Bronchus (tissue), 1 donor: ENCODE measurements around the genes COA5 and C2orf15.

DNA sequence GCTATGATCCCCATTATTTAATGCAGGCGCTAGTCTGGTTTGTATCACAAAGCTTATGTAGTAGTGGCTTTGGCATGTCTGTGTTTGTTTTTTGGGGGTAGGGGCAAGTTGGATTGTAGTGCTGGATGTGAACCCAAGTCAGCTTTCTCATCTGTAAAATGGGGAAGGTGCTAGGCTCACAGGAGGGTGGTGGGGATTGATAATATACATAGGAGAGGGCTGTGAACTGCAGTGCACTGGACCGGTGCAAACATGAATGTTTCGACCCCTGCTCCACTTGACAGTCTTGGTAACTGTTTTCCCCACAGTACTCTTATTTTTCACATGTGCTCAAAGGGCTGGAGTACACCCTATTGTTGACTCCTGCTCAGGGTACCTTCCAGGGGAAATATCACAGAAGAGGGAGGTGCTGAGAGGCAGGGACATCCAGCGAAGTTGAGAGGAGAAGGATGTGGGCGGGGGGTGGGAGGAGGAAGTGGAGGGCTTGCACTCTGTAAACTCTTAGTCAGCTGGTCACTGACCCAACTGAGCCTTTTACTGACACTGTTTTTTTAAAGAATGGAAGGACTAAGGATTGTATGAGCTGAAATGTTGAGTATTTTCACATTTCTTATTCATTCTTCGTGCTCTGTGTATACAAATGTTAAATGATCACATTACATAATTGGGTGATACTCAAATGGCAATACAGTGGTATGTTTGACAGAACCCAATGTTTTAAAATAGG, 9.8 kb downstream of the INPP4A start:
- PRO-cap, result no peak

DNA sequence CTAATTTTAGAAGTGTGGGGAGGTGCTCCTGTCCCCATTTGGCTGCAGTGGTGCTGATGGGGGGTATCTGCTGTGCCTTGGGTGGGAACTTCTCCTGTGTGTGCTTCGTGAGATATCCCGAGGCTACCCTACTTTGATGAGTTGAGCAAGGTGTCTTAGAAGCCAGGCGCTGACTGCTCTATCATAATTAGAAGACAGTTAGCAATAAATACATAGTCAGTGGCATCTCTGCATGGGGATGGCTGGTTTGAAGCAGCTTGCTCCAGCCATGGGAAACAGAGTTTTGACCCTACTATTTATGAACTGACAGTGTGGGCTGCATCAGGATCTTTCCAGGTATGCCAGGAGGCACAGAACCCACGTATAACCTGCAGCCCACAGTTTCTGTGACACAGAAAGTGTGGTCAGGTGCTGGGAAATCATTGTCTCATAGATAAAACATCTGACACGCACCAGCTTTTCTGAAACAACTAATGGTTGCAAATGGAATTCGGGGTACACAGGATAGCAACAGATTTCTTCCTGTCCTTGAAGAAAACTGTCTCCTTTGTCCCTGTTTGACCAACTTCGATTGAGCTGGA, 34.7 kb downstream of the INPP4A start:
- PRO-cap, result no peak

DNA sequence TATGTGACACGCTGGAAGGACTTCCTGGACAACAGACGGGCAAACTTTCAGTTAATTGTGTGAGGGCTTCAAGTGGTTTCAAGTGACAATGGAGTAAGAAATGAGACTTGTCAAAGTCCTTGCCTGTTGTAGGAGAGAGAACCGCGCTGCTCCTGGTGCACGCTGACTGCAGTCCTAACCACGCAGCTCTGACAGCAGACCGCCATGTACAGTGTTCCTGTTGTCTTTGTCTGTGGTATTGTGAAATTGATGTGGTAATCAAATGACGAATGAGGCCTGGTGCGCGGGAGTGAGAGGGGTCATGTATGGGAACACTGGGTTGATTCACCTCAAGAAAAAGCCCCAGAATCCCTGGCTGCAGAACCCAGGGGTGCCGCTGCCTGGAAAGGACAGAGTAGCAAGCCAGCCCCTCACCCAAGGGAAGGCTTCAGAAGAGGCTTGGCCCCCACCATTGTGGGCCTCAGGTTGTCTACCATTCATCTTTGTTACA, 64.0 kb downstream of the INPP4A start:
- PRO-cap, result bidirectional peak, plus-strand start at position 360 of the sequence, minus-strand start at position 190 of the sequence

- PRO-cap, result no peak
Observed at GRCh38 chr2:98546809-98547858, 61.2 kb downstream of the COA5 start.

DNA sequence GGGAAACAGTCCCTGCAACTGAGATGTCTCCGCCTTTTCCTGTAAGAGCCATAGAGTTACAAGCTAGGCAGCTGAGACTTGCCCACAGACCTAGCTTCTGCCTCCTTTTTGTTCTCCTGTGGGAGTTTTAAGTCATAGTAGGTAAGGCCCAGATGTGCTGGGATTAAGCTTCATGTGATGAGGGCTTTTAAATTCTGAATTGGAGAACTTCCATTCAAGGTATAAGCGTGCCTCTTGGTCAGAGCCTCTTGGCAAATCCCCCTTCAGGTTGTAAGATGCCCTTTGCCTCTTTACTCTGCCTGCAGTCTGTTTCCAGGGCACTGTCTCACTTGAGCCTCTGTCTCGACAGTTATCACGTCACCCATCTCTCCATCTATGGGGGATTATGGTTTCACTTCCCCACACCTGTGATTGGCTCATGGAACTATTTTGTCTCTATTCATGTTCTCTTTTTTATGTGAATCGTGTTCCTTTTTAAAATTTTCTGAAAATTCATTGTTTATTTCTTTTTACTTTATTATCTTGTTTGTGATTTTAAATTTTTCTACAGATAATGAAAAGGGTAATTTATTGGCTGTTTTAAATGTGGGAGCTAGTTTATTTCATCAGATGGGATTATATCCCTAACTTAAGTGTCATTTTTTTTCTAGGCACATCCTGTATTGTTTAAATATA, 51.7 kb downstream of the COA5 start:
- PRO-cap, result no peak

DNA sequence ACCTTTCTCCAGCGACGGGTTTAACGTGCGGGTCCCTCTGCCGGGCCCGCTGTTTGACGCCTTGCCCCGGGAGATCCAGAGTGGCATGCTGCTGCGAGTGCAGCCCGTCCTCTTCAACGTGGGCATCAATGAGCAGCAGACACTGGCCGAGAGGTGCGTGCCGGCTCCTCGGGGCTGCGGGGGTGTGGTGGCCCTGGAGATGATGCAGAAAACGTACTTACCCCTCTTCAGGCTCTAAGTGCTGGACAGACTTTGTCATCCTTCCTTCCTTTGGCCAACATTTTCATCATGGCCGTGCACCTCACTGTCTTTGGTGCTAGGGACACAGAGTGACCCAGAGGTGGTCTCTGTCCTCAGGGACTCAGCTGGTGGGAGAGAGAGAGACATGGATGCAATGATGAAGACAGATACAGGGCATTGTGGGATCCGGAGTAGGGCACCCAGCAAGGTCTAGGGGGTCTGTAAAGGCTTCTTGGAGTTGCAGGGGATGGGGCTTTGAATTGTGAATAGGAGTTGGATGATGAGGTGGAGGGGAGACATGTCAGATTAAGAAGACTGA, 42.2 kb downstream of the COA5 start:
- PRO-cap, result no peak

GRCh38 chr2:98592661-98593473, 15.4 kb downstream of the COA5 start:
- PRO-cap, result no peak

DNA sequence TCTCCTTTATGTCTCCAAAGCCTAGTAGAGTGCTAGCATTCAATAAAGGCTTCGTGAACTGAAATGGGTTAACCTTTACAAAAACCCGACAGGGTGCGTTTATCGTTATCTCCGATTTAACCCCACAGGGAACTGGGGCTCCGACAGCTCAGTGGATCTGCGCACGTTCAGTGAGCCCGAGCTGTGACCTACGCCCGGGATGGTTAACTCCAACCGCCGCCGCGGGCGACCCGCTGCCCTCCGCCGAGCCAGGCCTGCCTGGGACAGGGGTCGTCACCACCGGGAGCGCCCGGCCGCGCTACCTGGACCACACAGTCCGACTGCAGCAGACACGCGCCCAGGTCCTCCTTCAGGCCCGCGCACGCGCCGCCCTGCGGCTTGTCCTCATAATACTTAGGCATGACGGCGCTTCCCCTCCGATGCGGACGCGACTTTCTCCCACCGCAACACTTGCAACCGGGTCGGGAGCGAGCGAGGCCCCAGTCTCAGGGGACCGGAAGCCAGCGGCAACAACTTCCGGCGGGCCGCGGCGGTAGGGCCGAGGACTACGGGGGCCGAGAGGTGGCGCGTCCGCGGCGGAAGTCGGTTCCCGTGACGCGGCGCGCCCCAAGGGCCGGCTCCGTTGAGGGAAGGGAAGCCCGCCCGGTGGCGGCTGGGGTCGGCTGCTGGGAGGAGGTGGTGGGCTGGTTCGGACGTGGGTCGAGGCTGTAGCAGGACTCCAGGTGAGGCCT, at the start of gene COA5:
TSS of gene COA5 (minus strand) at position 508 of the 731 bp plus-strand sequence.
- PRO-cap, result bidirectional peak, plus-strand start at position 622 of the sequence, minus-strand start at position 511 of the sequence

DNA sequence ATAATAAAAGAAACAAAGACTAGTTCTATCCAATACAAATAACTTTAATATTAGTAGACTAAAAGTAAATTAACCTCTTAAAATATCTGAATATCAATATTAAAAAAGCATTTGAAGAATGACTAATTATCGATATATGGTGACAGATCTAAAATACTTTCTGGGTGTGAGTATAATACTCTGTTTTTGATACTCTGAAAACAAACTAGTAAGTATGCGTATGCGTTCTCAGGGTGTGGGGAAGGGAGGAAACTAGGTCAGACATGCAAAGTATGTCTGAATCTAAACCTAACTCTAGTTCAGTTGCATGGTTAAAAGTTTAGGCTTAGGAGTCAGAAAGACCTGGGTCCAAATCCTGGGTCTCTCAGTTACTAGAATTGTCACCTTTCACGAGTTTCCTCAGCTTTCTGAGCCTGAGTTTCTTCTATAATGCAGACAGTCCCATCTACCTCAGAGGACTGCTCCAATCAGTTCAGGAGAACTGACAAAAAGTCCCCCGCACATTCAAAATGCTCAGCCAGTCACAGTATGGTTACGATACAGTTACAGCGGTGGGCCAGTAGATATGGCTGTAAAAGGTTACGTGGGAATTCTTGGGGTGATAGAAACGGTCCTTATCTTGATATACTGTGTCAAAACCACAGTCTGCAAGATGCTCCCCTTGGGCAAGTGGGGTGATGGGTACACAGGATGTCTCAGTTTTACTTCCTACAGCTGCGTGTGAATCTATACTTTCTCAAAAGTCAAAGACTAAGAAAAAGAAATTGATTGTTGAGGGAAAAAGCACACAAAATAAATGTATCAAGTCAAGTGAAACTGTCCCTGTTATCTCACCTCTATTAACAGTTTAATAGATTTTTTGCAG, 29.2 kb downstream of the UNC50 start:
- PRO-cap, result no peak

DNA sequence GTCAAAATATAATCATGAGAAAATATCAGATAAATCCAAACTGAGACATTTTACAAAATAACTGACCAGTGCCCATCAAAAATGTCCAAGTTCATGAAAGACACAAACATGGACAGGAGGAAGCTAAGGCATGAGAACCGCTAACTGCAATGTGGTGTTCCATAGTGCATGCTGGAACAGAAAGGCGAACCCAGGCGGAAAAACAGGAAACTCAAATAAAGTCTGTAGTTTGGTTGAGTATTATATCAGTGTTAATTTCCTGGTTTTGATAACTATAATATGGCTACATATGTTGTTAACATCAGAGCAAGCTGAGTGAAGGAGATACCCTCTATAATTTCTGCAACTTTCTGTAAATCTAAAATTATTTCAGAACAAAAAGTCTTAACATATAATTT, 53.5 kb downstream of the UNC50 start:
- PRO-cap, result no peak

- PRO-cap, result no peak
Observed at GRCh38 chr2:98670736-98671937, 59.8 kb downstream of the MGAT4A start.

GRCh38 chr2:98749116-98749632, 18.2 kb upstream of the MGAT4A start:
- PRO-cap, result no peak

- PRO-cap, result bidirectional peak, plus-strand start at chr2:98870241, minus-strand start at chr2:98870025
Observed at GRCh38 chr2:98869828-98870307, 66.2 kb downstream of the CRACDL start.

- PRO-cap, result no peak
Observed at GRCh38 chr2:98898152-98898605, 37.8 kb downstream of the CRACDL start.

DNA sequence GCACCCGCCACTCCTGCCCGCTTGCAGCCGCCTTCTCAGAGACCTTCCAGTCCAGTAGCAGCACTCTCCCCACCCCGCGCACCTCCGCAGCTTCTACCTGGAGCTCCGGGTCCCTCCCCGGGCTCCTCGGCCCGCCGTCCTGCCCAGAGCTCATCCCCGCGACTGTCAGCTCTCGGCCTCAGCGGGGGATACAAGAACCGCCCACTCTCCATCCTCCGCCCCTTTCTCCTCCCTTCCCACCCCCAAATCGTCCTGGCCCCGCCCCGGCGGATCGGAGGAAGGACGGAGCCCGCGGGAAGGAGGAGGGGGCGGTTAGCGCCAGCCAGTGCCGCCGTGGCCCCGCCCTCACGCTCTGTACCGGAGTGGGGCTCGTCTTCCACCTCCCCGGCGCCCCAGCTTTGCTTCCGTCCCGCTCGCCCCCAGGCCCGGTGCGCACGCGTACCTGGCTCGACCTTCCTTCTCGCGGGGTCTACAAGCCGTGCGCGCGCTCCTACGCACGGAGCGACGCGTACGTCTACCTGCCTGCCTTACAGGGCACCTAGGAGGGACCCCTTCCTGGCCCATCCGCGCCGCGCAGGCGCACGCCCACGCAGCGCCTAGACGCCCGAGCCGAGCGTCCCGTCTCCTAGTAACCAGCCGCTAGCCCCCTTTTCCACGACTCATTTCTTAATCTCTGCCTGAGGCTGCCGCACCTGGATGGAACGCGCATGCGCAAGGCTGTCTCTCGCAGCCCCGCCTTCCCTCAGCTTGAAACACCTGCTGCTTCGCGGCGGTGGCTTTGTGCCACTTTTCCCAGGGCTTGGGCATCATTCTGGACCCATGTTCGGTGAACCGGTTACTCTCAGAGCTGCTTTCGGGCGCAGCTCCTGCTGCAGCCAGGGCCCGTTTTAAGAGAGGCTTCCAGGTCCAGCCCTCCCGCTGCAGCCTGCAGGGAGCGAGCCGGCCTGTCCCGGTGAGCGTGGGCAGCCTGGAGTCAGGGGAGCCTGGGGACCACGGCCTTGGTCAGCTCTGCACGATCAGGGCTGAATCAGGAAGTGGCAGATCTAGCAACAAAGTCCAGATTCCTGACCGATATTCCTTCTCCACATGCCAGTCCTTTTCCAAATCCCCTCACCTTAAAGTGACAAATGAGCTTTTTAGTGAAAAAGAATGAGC, at the start of gene C2orf15:
TSS of gene C2orf15 (plus strand) at position 722 of the 1,155 bp plus-strand sequence.
- PRO-cap, result bidirectional peak, plus-strand start at position 261 of the sequence, minus-strand start at position 164 of the sequence; bidirectional peak, plus-strand start at position 727 of the sequence, minus-strand start at position 577 of the sequence

DNA sequence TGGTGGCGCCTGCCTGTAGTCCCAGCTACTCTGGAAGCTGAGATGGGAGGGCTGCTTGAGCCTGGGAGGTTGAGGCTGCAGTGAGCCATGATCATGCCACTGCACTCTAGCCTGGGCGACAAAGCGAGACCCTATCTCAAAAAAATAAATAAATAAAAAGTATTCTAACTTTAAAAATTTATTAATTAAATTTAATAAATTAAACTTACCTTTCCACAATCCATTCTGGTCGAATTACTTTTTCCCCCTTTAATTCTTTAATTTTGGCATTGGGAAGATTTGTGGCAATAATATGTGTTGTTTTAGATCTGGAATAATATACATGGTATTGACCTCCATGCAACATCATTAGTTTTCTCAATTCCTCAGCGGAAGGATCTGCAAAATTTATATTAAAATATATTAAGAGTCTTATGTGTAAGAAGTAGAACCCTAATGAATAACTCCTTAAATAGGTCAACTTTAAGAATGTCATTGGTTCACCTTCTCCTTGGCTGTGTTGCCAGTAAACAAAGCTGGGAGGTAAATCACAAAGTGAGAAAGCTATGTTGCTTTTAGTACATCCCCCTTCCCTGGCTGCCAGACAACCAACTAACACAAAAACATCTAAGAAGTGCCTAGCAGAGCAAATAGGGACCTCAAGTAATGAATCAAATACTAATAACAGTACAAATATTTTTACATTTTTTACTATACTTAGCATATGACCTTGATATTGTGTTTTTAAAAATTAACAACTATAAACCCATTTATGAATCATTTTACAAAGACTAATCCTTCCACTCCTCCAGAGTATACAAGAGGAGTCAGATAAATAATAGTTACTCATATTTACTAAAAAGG, 40.5 kb downstream of the REV1 start:
- PRO-cap, result no peak

DNA sequence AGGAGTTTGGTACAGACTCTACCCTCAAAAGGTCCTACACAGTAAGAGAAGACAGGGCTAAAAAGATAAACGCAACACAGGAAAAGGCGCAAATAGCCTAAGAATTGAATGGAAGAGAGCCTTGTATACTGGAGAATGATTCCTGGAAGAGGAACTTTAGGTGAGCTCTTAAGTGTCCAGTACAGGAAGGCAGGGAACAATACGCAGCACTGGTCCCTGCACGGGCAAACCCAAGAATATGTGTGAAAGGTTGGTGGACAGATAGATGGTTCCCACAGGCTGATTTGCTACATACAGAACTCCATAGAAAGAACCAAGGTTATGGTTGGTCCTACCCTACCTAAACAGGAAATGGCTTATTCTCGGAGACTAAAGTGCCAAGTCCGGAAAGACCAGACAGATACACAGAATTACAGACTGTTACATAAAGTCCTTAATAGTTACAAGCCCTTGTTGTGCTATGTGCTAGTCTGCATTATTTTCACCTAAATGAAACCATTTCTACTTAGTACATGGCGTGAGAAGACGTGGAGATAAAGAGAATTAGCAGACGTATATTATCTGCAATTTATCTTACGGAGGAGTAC, 1.3 kb downstream of the REV1 start:
- PRO-cap, result unidirectional peak, plus-strand start at position 199 of the sequence

- PRO-cap, result no peak
Observed at GRCh38 chr2:100013760-100014296, 128.6 kb downstream of the AFF3 start.

DNA sequence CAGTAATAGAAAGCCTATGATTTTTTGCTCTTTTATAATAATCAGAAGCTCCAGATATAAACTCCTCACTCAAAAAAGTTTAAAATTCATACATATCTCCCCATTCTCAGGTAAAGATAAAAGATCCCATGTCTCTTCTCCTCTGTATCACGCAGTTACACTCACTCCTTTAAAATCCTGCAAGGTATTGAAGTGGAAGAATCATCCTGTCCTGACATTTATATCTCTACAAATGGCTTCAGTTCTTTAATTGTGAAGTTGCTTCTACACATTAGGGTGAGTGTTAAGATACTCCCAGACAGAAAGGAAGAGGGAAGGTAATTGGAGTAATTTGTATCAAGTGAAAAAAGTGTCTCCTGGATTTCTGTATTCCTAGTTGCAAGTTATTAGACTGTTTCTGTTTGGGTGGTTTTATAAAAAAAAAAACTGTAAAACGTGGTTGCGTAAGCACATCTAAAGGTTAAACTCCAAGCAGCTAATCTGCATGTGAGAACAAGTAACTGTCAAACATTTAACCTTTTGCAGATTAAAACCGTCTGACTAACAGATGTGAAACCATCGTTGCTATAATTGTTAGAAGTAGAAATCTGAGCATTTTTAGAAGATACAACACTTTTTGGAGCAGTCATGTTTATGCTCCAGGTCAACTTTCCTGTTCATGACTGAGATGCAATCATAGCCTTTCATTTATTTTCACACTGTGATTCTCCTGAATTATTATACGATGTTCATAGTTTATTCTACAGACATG, 72.4 kb downstream of the AFF3 start:
- PRO-cap, result unidirectional peak, minus-strand start at position 220 of the sequence

GRCh38 chr2:100193447-100193993, 51.1 kb upstream of the AFF3 start:
- PRO-cap, result no peak